Zone of skin (tissue), 1 donor: ENCODE measurements around a stretch of chr17.

DNA sequence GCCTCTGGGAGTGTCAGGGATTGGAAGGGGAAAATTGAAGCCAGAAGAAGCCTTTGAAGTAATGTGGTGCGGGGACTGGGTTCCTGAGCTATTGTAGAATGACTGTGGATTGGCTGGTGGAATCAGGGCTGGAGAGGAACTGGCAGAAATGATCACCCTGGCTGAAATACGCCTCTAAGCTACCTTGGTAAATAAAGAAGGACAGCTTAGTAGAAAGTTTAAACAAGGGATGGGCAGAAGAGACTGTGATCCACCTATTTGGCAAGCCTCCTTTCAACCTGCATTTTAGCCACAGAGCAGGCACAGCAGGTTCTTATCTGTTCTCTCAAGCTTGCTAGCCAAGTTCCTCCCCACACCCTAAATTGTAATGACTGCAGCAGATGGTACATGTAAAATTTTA lies 10.9 kb downstream of the EPN2 start:
- RRBS = no CpG with 5 or more reads among the region's 2 CpGs

DNA sequence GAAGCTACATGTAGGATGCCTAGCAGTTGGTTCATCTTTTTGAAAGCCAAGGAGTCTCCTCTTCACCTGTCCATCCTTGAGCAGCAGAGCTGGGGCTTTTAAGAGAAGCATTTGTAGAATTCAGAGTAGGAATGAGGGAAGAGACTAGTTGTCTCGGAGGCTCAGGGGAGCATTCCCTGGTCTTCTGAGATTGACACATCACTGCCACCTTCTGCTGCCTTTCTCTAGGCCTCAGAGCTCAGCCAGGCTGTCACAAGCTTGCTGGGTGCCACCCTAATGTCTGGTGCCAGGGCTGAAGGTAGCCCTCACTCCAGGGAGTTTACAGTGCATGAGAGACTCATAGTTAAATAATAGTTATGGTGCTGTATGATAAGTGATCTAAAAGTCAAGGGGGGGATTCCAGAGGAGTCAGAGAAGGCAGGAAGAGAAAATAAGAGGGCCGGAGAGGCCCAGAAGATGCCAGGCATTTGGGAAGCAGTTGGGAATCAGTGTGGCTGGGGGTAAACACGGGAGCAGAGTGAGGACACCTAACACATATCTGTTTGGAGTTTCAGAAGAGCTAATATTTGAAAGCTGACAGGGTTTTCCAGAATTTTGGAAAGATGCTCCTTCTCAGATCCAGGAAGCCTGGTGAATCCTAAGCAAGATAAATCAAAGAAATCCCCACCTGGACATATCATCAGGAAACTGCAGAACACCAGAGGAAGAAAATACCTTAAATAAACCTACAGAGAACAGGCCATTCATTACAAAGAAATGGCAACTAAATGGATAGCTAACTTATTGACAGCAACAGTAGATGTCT lies 39.5 kb downstream of the B9D1 start:
- RRBS = no CpG with 5 or more reads among the region's 3 CpGs

DNA sequence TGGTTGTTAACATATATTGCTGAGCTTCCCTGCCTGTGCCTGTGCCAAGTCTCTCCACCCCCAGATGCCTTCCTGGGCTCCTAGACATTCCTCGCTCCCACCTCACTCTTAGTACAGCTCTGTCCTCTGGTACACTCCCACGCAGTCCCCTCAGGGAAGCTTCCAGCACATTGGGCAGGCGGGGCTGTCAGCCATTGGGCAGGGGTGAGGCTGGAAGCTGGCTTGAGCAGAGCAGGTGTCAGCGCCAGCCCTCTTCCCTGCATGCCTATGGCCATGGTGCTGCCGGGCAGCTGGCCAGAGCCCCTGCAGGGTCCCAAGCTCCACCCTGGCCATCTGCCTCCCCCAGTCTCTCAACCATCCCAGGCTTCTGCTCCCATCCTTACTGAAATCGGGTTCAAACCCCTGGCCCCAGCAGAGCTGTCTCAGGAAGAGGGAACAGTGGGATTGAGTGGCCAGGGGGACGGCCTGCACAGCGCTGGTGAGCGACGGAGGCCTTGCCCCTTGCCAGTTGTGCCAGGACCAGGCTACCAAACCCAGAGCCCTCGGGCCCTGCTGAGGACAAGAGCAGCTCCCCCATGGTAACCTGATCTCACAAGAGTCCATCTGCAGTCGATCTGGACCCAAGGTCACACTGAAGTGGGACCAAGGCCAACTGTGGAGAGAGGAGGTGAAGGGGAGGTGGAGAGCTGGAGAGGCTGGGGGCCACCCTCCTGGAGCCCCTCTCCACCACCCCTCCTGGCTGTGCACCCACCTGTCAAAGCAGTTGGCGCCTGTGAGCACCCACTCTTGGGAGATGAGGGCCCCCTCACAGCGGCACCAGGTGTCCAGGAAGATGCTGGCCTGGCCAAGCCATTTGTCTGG lies 2.4 kb upstream of the B9D1 start:
- RRBS = no CpG with 5 or more reads among the region's 14 CpGs

DNA sequence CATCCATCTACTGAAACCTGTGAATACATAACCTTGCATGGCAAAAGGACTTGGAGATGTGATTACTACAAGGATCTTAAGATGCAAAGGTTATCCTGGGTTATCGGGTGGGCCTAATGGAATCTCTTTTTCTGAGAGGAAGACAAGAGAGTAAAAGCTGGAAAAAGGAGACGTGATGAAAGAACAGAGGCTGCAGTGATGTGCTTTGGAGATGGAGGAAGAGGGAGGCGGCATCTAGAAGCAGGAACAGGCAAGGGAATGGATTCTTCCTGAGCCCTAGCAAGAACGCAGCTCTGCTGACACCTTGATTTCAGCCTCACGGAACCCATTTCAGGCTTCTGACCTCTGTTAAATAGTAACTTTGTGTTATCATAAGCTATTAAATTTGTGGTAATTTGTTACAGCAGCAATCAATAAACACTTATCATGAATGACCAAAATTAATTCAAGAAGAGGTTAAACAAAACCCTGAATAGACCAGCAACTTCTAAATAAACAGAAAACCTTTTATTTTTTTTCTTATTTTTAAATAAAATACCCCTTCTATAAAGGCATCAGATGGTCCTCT lies 4.2 kb upstream of the SLC47A1 start:
- RRBS = no CpG with 5 or more reads among the region's 5 CpGs

DNA sequence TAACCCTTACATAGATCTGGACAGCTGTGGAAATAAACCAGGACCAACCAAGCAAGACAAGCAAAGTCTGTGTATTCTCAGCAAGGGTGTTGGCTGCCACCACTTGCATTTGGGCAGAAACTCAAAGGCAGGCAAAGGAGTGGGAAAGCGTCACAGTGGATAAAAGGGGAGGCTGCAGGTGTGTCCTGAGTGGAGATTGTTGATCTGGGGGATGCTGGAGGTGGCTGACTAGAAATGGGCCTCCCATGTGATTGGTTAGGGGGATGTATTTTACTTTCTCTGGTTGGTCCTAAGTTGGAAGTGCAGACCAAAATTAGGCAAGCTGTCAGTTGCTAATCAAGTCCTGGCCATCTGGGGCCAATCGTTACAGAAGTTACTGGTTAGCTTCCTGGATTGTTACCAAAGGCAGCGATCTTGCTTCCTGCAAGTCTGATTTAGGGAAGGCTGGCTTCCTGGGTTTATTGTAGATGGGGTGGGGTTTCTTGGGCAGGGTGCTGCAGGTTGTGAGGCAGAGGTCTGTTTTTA lies 36.6 kb downstream of the SLC47A1 start:
- RRBS = no CpG with 5 or more reads among the region's 3 CpGs

- RRBS = no CpG with 5 or more reads among the region's 11 CpGs
These were observed 2.9 kb upstream of the SLC47A2 start for GRCh38 chr17:19719105-19719795.

- RRBS = 1% methylated on average over 14 of the region's 27 CpGs
These were observed 859 bp downstream of the ULK2 start for GRCh38 chr17:19866907-19867247.

GRCh38 chr17:19976869-19977509 lies 639 bp downstream of the AKAP10 start:
- RRBS = 2% methylated on average over 2 of the region's 17 CpGs

DNA sequence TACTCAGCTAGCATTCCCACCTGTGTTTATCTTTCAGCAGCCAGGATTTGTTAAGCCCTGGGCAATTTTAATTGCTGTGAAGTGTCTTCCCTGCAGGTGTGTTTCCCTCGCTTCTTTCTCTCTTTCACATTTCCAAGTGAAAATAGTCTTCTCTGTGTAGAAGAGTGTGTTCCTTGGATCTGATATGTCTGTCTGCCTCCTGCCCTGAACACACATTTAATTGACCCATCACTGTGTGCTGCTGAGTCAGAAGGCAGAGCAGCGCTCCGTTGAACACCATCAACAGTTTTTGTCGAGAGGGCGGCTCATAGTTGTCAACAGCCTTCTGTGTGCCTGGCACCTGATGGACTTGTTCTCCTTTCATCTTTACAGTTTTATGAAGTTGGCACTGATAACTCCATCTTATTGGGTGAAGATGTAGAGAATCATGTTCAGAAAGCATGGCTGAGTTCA lies 83.3 kb downstream of the SPECC1 start:
- RRBS = no CpG with 5 or more reads among the region's 5 CpGs

DNA sequence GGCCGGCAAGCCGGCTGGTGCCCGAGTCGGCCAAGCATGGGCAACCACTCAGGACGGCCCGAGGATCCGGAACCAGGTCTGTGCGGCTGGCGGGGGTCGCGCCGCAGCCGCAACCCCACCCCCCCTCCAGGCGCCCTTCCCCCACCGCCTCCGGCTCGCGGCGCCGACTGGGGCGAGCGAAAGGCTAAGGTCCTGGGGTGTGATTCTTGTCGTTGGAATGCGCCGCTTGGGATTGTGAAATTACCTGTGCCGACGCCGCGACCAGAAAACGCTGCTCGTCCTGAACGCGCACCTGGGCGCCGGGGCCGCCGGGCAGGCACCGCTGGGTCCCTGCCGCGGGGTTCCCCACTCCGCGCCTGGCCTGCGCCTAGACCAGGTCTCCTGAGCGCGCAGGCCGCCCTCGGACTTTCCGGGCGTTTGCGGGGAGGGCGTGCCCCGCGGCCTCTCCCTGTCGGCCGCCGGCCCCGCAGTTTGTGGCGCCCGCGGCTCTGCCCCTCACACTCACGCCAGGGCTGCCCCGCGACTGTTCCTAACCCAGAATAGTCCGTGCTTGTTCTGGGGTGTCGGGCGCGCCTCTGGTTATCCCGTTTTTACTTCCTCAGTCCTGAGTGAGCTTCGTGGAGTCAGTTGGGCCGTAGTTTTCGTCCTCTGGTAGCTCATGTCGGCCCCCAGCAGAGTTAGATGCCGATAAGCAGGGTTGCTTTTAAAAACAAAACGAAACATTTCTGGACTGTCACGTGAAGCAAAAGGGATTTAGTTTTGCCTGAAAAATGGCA lies 147.2 kb downstream of the SPECC1 start:
- RRBS = 1% methylated on average over 30 of the region's 75 CpGs

GRCh38 chr17:20896002-20896524 lies 146.7 kb downstream of the USP22 start:
- RRBS = 21% methylated on average over 6 of the region's 32 CpGs

DNA sequence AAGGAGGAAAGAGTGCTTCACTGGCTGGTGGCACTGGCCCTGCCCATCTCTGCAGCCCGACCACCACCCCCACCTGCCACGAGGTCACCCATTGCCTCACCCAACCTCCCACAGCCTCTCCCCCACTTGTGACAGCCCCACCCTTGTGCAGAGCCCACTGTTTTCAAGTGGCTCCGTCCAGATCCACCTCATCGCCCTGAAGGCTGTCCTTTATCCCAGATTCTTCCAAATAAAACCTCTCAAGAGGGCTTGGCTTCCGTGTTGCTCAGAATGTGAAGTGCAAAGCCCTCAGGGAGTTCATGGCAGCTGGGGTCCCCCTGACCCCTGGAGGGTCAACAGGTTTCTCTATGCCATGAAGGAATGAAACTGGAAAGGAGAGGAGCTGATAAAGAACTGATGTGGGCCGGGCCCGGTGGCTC lies 39.6 kb downstream of the USP22 start:
- RRBS = no CpG with 5 or more reads among the region's 7 CpGs

DNA sequence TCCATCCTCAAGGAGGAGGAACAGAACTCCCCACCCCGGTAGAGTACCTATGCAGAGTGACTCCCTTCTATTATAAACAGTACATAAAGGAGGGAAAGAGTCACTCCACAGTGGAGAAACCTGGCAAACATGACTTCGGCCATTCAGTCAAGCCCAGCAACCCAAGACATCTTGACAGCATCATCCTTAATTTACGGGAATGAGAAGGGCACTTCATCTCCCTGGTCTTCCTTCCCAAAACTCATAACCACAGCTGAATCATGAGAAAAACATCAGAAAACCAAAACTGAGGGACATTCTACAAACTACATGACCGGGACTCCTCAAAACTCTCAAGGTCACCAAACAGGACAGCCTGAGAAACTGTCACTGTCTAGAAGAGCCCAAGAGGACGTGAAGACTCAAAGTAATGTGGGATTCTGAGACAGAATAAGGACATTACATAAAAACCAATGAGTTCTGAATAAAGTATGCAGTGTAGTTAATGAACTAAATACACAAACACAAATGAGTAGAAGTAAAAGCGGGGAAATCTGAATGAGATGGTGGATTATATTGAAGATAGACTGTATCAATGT lies 5.5 kb downstream of the USP22 start:
- RRBS = no CpG with 5 or more reads among the region's 6 CpGs

DNA sequence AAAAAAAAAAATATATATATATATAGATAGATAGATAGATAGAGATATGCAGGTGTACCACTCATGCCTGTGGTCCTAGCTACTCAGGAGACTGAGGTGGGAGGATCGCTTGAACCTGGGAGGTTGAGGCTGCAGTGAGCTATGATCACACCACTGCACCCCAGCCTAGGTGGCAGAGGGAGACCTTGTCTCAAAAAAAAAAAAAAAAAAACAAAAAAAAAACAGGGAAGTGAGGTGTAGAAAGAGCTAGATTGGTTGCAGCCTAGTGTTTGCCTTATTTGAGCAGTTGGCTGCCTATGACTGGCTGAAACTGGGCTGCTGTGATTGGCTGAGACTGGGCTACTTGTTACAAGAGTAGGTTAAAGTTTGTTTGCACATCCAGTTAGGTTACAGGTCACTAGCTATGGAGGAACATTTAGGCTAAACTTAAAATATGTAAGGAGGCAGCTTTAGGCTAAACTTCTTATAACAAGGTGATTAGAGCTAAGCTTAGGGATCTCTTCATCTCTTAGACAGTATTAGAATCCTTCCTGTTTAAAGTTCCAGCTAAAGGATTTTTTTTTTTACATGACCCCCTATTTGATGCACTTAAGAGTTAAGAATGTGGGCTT lies 5.7 kb downstream of the DHRS7B start:
- RRBS = no CpG with 5 or more reads among the region's 1 CpG

DNA sequence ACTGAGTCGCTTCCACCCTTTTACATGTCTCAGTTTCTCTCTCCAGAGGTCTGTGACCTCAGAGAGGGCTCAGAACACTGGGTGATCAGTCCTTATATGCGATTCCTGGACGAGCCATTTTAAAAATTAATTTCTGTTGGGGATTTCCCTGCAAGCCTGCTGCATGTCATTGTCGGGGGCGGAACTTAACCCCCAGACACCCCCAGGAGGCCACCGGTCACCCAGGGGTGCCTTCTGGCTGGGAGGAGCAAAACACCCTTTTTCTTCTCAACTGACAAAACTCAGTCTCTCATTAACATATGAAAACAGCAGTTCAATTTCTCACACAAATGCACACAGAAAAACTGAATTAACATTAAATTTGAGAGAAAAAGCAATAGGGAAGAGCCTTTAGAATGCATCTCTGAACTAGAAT lies 14.2 kb downstream of the DHRS7B start:
- RRBS = no CpG with 5 or more reads among the region's 6 CpGs

- RRBS = no CpG with 5 or more reads among the region's 2 CpGs
These were observed 18.0 kb upstream of the TMEM11 start for GRCh38 chr17:21231867-21232496.

DNA sequence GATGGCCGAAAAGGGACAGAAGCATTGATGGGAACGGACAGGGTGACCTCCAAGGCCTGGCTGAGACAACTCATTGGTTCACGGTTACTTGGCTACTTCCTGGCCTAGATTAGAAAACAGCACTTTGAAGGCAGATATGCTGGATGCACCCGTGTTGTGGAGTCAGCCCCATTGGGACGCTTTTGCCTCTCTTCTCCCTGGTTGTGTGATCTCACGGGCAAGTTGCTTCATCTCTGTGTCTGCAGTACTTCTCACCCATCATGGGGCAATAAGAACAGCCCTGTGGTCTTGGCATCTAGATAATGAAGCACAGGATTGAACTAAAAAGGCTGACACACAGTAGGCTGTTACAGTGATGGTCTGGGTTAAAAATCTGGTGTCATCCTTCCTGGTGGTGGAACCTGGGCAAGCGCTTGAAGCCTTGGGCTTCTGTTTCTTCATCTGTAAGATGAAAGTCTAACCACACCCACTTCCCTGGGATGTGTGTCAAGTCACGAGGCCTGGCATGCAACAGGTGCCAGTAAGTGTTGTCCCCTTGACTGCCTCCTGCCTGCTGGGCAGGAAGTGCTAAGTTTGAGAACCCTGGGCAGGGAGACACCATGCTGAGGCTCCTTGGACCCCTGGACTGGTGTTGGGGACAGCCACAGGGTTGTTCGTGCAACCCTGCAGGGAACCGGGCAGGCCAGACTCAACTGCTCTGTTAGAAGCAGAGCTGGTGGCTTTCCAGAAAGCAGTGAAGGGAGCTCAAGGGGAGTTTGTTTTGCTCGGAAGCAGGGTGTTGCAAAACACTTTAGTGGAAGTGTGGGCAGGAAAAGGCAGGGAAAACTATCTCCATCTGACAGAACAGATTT lies 6.0 kb upstream of the MAP2K3 start:
- RRBS = no CpG with 5 or more reads among the region's 11 CpGs

GRCh38 chr17:21285600-21286768 lies 1.5 kb downstream of the MAP2K3 start:
- RRBS = 0% methylated on average over 1 of the region's 25 CpGs

DNA sequence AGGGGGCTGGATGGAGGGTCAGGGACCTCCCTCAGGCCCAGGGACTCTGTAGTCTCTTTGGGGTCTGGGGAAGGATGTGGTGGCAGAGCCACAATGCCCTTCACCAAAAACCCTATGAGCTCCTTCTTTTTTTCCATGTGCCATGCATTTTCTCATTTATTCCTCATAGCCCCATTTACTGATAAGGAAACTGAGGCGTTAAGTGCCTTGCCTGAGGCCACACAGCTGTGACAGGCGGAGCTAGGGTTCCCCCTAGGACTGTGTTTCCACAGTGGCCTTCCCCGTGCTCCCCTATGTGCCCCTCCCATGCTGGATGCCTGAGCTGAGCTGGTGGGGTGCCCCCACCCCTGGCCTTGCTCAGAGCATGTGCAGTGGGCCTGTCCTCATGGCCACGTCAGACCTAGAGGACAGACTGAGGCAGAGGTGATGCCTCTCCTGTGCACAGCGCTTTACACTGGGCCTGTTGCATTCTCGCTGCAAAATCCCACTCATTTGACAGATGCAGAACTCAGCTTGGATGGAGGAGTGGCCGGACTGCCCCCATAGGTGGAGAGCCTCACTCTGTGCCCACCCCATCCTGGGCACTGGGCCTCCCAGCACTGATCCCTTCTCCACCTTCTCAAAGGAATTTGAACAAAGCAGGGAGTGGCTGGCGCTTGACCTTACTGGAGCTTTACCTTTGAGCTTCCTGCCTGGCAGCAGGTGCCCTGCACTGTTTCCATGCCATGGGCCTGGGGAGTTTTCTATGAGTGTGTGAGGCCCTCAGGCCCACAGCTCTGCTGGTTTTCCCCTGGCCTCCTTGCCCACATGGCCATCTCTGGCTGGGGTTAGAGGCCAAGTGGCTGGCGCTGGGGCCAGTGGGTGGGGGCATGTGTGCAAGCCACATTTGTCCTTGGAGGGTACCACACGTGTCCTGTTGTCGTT lies 2.6 kb downstream of the MAP2K3 start:
- RRBS = no CpG with 5 or more reads among the region's 11 CpGs